Kidney epithelial cell (primary cell): ENCODE results near the genes HSPA14, RPP38, RSU1 and CUBN.

DNA sequence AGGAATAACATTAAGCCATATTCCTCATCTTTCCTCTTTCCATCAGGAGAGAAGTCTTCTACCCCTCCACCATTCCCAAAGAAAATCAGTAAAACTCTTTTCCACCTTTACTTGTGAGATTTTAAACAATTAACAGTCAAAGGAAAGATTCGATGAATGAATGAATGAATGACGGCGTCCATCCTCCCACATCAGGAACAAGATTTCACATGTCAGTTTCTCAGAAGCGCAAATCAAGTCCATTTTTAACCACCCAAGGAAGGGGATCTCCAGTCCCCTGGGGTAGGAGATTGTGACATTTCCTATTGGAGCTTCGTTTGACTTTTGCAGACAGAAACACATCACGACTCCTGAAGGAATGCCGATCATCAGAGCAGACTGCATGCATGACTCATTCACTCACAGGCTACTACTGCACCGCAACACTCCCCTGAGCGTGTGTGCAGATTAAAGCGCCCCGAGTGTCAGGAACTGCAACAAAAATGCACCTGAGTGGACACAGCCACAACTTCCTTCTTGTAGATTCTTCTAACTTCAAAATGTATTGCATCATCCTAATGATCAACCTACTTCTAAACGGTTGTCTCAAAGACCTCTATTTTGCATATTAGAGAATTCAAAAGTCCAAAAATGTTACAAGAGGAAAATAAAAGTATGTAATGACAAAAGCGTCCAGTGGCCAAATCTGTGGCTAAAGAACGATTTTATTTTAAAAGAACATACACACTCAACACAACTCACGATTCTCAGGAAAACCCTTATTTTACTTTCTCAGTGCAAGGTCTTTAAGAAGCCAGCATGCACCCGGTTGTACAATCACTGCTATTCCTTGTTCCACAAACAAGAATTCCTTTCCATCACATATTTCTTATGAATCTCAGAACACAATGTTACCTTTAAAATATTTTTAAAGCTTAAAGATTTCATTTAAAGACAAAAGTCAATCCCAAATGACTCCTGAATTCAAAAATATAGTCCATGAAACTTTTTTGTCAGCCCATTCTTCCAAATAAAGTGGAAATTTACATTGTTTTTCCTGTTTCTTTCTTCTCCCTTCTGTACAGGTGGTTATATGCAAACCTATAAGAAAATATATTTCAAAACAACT is 172.6 kb downstream of the FAM107B start:
- RAMPAGE, long total RNA, result no peak
- RRBS, result no CpG with 5 or more reads among the region's 16 CpGs

DNA sequence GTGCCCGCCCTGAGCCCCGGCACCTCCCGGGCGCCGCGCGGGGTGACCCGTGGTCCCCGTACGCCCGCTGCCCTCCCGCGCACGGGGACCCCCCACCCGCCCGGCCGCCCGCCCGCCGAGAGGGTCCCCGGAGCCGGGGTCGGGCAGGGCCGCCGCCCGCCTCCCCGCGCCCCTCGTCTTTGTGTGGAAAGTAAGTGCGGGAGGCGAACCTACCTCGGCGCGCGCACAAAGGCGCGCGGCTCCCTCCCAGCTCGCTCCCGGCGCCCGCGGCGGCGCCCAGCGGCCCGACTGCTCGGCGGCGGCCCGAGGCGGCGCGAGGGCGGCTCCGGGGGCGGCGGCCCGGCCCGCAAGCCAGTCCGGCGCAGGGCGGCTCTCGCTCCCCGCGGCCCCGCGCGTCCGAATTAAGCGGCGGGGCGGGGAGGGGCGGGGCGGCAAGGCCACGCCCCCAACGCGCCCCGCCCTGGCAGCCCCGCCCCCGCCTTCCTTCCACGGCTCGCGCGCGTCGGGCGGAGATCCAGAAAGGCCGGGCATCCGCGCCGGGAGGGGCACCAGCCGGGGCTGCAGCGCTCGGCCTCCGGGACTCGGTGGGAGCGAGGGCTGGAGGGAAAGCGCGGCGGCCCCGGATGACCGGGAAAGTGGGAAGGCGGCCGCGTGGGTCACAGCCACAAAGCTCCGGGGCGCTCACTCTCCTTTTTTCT is 170.5 kb downstream of the FAM107B start:
- RAMPAGE, long total RNA, result no peak
- RRBS, result 1% methylated on average over 44 of the region's 108 CpGs

- RAMPAGE, long total RNA, result no peak
- RRBS, result no CpG with 5 or more reads among the region's 7 CpGs
Measured at GRCh38 chr10:14653365-14654184, 121.1 kb downstream of the FAM107B start.

GRCh38 chr10:14736529-14737126 is 38.1 kb downstream of the FAM107B start:
- RAMPAGE, long total RNA, result no peak
- RRBS, result no CpG with 5 or more reads among the region's 5 CpGs

- RAMPAGE, long total RNA, result no peak
- RRBS, result no CpG with 5 or more reads among the region's 6 CpGs
Measured at GRCh38 chr10:14836919-14837420, 867 bp downstream of the CDNF start.

- RAMPAGE, long total RNA, result start-site peak on the plus strand at chr10:14838300-14838341, 384 and 277 reads in 2 replicates
- RRBS, result 1% methylated on average over 32 of the region's 82 CpGs
Measured at GRCh38 chr10:14837922-14838742, at the start of gene HSPA14. Gene HSPA14, plus strand, starts transcription at chr10:14838306.

GRCh38 chr10:15096793-15097820 is at the start of gene RPP38:
Gene RPP38, plus strand, starts transcription at chr10:15097355.
- RAMPAGE, long total RNA, result no peak
- RRBS, result 1% methylated on average over 57 of the region's 96 CpGs

DNA sequence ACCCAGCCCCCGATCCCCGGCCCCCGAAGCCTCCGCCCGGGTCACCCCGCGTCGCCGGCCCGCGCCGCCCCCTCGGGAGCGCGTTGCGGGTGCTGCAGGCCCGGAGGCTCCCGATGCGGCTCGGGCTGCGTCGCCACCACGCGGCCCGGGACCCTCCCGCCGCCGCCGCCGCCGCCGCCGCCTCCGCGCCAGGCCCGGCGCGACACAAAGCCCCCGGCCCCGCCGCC is 457 bp downstream of the FAM171A1 start:
- RAMPAGE, long total RNA, result no peak
- RRBS, result 1% methylated on average over 28 of the region's 41 CpGs

- RAMPAGE, long total RNA, result no peak
- RRBS, result no CpG with 5 or more reads among the region's 33 CpGs
Measured at GRCh38 chr10:15718558-15719436, 925 bp downstream of the ITGA8 start.

GRCh38 chr10:16817262-16818101 is at the start of gene RSU1:
Gene RSU1, minus strand, starts transcription at chr10:16817424.
- RAMPAGE, long total RNA, result start-site peak on the minus strand at chr10:16817370-16817445, 2,449 and 2,989 reads in 2 replicates
- RRBS, result no CpG with 5 or more reads among the region's 56 CpGs

DNA sequence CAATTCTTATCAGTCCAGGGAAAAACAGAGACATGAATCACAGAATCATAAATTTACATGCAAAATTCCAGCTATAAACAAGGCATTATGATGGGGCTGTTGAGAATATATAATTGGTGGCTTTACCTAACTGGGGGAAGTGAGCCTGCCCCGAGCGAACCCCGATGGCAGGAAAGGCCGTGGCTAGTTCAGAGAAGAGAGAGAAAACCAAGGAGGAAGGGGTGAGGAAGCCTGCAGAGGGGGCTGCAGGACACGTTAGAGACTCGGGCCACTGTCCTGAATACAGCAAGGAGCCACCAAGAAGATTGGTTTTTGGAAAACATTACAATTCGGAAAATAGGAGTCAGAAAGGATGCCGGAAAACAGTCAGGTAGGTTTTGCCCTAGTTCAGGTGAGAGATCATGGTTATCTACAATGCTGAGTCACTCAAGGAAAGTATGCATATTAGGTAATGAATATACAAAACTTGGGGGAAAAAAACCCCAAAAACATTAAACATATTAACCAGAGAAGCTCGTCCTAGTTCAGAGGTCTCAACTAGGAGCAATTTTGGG is 74.1 kb upstream of the RSU1 start:
- RAMPAGE, long total RNA, result no peak
- RRBS, result no CpG with 5 or more reads among the region's 9 CpGs

DNA sequence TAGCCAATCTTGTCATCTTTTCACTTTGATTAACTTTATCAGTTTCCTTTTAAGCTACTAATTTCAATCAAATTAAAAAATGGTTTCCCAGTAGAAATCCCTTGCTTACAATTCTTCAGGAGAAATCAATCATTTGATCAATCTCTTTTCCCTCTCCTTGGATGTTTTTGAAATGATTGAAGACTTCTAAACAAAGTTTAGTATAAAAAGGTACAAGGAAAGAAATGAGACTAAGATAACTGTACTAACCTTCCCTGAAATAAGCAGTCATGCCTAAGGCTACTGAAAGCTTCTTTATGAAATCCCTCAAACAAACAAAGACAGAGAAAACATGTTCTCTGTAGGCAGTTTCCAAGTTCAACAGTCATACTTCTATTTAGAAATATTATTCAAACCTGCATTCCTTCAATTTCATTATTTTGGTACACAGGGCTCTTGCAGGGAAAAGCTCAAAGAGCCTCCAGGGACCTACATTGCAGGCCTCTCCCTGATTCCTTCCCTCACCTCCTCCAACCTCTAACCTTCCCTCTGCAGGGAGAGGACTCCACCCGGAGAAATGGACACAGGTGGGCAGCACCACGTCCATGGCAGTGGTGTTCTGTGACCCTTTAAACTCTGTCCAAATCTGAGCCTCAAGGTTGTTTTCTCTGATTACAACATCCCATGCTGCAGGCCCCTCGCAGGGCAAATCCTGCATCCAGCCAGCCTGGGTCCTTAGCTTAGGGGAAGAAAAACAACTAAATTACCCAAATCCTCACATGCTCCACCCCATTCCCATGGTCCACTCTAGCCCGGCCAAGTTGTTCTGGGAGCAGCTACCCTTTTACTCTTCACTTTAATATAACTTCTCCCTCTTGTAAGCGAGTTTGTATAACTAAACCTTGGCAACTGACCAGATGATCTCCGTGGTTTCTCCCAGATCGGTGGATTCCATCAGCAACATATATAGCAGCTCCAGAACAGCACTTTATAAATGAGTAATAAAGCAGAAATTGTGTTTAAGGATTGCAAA is 129.9 kb downstream of the CUBN start:
- RAMPAGE, long total RNA, result no peak
- RRBS, result no CpG with 5 or more reads among the region's 7 CpGs

DNA sequence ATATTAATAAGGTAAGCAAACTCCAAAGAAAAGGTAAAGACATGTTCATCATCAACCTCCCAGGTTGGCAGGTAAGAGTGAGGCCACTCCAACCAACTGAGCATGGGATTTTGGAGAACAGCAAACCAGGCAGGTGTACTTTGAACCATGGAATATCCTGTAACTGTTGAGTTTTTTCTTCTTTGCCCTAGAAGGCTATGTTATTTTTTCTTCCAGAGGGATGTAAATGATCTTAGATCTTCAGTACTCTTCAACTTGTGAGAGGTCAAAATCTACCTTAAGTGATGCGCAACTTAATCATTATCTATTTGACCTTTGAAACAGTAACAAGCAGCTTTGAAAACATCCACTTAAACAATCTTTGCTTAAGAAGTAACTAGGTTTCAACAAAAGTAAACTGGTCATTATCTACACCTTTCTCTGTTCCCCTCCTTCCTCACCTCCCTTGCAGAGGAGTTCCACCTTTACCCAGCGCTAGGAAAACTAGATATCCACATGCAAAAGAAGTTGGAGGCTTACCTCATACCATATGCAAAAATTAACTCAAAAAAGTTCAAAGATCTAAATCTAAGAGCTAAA is at the start of gene CUBN:
Gene CUBN, minus strand, starts transcription at position 98 of the 579 bp plus-strand sequence.
- RAMPAGE, long total RNA, result no peak
- RRBS, result no CpG with 5 or more reads among the region's 2 CpGs

DNA sequence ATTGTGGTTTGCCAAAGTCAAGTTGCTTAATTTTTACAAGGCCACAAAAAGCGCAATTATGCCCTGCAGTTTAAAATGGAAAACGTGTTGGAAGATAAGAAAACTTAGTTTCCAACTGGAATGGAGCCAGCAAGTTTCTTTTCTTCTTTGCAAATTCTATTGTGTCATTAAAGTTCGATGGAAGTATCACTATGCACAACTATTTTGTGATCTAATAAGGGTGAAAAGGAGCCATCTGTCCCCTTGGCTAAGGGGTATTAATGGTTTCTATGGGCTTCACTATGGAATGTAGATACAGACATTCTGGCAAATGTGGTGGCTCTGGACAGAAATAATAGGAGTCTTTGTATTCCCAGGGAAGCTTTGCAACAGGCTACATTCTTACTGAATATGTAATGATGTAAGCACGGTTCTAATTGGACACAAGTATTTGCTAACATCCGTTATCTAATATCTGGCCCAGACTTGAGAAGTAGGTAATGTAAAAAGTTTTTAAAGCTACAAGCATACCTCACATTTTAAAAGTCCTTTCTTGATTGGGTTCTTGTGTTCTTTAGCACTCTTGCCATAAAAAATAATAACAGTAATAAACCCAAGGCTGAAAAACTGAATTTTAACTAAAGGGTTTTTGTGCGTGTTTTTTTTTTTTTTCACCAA is 3.2 kb downstream of the VIM start:
- RAMPAGE, long total RNA, result no peak
- RRBS, result no CpG with 5 or more reads among the region's 6 CpGs

DNA sequence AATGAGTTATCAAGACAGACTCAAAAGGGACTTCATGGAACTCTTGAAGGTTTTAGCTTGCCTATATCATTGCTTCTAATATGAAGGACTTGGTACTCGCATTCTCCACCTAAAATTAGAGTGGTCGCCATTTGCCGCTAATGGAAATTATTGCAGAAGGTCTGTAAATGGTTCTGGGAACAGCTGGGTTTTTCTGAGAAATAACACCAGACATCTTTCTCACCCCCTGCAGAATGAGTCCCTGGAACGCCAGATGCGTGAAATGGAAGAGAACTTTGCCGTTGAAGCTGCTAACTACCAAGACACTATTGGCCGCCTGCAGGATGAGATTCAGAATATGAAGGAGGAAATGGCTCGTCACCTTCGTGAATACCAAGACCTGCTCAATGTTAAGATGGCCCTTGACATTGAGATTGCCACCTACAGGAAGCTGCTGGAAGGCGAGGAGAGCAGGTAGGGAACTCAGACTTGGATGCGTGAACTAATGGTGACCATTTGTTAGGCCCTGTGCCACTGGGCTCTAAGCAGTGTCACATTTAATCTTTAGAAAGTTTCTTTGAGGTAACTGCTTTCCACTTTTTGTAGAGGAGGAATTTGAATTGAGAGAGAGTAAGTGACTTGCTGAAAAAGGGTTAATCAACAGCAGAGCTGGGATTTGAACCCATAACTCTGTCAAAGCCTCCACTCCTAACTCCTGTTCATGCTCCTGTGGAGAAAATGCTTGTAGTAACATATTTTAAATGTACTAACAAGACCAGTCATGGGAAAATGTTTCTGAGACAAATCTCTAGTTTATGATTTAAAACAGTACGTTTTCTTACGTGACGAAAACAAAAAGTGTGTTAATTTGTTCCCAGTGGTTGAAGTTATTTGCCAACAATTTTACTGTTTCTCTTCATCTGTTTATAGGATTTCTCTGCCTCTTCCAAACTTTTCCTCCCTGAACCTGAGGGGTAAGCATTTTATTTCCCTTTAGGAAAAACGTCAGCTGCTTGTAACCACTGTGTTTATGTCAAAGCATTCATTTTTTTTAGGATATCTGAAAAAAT is 7.2 kb downstream of the VIM start:
- RAMPAGE, long total RNA, result no peak
- RRBS, result no CpG with 5 or more reads among the region's 15 CpGs

GRCh38 chr10:17257718-17258053 is 29.6 kb downstream of the VIM start:
- RAMPAGE, long total RNA, result no peak
- RRBS, result no CpG with 5 or more reads among the region's 5 CpGs

DNA sequence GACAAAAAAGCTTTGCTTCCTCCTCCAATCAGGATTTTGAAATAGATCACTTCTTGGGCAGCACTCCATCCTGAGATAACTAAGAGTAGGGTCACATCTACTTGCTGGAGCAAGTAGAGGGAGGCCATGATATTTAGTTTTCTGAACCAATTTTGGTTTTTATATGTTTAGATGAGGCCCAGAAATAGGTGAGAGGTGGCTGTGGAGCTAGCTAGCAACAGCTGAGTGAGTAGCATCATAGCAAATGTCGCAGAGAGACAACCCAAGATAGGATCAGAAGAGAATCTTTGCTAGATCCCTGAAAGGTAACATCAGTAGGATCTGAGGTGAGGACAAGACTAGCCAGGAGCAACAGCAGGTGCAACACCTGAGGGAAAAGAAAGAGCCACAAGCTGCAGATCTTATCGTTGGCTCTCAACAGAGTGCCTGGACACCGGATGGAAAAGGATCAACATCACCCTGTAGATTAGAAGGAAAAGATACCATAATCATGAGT is 4.5 kb downstream of the ST8SIA6 start:
- RAMPAGE, long total RNA, result no peak
- RRBS, result no CpG with 5 or more reads among the region's 3 CpGs

DNA sequence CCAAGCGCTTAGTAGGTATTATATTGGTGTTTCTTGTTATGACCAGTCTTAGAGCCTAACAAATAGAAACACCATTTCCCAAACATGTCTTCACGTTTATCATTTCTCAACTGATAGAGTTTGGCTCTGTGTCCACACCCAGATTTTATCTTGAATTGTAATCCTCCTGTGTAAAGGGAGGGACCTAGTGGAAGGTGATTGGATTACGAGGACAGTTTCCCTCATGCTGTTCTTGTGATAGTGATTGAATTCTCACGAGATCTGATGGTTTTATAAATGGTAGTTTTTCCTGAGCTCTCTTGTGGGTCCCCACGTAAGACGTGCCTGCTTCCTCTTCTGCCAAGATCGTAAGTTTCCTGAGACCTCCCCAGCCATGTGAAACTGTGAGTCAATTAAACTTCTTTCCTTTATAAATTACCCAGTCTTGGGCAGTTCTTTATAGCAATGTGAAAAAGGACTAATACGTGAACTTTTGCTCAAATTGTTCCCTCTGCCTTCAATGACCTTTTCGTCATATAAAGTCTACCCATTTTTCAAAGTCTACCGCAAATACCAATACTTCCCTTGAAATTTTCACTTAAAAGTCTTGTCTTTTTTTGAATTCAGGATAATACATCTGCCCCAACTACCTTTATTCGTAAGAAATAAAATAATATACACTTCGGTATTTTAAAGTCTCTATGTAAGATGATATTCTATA is 19.3 kb upstream of the ST8SIA6 start:
- RAMPAGE, long total RNA, result no peak
- RRBS, result no CpG with 5 or more reads among the region's 12 CpGs

GRCh38 chr10:17506282-17506954 is 52.0 kb upstream of the ST8SIA6 start:
- RAMPAGE, long total RNA, result no peak
- RRBS, result no CpG with 5 or more reads among the region's 7 CpGs

GRCh38 chr10:17744244-17745178 is 7.5 kb upstream of the TMEM236 start:
- RAMPAGE, long total RNA, result no peak
- RRBS, result no CpG with 5 or more reads among the region's 10 CpGs